SJSA1 (cell line): ENCODE data around the genes PGK2, PKHD1 and GSTA3.

- RAMPAGE, long total RNA = no peak
Measured at GRCh38 chr6:49500877-49501280, 1.2 kb downstream of the GLYATL3 start.

DNA sequence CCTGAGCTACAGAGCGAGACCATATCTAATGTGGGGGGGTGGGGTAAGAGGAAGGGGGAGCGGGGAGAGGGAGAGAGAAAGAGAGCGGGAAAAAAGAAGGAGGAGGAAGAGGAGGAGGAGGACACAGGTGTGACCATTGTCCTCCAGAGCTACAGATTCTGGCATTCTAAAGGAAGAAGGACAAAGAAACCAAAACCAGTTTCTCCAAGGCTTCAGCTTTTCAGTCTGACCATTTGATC lies 542 bp upstream of the C6orf141 start:
- RAMPAGE, long total RNA = no peak

GRCh38 chr6:49786911-49787702 lies at the start of gene PGK2:
Gene PGK2, minus strand, starts transcription at chr6:49787285.
- RAMPAGE, long total RNA = no peak

DNA sequence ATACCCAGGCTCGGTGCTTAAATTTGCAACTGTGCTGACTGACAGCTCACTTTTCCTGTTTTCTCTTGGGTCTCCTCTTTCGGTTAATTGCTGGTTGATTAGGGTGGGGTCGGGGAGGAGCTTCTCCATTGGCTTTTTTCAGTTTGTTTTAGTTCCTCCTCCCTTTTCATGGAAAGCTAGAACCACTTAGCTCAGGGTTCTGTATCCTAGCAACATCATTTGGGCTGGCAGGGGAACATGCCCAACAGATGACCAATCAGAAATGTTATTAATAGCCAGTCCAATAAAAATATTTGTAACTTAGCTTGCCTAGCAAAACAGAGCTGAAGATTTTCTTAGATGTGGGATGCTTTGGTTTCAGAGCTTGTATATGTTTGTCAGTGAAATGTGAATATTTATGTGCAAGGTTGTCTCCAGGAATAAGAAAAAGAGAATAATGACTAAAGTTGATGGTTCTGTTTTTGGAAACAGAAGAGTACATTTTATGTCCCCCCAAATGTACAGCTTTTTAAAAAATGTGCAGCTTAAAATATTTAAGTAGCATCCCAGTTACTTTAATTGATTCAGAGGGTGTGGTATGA lies 11.4 kb downstream of the TFAP2B start:
- RAMPAGE, long total RNA = no peak

DNA sequence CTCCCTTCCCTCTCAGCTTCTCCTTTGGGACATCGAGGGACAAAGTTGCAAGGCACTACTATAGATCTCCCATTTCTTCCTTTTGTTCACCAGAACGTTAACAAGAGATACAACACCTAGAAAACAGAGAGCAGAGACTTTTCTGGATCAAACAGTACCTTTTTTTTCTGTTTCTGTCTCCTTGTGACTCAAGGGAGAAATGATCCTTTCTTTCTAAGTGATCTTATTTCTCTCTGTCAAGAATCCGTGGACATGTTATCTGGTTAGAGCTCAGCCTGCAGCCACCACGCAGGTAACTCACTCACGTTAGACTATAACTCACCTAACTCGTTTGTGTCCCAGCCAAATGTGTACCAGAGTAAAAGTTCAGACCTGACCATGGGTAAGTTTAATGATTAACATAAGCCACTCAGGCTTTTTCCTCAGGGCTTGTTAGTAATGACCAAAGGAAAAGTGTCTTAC lies at the start of gene PKHD1:
TSS of gene PKHD1 (minus strand) at position 338 of the 462 bp plus-strand sequence.
- RAMPAGE, long total RNA = no peak

DNA sequence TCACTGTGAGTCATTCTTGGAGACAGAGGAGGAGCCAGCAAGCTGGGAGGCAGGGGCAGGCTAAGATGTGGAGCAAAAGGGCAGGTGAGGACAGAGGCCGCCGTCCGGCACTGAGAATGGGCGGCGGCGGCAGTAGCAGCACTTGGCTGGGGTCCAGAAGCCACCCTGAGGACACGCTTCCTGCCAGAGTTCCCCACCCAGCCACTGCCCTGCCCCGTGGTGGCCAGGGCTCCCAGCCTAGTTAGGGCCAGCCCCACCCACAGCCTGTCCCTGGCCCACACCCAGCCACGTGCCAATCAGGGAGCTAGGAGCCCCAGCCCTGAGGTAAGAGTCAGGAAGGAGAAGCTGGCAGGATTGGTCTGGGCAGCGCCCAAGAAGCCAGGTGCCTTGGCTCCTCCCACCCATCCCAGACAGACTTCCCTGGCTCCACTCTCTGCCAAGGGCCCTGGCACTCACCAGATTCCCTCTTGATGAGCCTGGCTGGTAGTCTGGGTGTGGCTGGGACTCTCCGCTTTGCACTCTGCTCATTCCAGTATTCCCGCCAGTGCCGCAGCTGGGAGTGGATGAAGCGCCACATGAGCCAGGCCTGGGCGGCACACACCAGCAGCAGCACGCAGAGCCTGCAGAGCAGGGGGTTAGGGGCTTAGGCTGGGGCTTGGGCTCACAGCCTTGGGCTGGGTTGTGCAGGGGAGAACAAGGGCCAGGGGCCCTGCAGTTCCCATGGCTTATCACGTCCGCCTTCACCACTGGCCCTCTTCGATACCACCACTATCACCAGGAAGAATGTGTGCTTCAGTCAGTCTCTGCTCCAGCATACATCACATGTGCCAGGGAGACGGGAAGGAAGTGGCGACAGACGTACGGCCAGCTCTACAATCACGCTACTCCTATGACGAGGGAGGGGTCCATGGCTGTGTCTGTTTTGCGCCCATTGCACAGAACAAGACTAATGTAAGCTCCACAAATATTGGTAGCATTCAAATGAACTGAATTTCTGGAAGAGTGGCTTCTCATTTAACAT lies 72.4 kb downstream of the TRAM2 start:
- RAMPAGE, long total RNA = no peak

- RAMPAGE, long total RNA = no peak
Measured at GRCh38 chr6:52577115-52577782, 389 bp upstream of the TRAM2 start.

DNA sequence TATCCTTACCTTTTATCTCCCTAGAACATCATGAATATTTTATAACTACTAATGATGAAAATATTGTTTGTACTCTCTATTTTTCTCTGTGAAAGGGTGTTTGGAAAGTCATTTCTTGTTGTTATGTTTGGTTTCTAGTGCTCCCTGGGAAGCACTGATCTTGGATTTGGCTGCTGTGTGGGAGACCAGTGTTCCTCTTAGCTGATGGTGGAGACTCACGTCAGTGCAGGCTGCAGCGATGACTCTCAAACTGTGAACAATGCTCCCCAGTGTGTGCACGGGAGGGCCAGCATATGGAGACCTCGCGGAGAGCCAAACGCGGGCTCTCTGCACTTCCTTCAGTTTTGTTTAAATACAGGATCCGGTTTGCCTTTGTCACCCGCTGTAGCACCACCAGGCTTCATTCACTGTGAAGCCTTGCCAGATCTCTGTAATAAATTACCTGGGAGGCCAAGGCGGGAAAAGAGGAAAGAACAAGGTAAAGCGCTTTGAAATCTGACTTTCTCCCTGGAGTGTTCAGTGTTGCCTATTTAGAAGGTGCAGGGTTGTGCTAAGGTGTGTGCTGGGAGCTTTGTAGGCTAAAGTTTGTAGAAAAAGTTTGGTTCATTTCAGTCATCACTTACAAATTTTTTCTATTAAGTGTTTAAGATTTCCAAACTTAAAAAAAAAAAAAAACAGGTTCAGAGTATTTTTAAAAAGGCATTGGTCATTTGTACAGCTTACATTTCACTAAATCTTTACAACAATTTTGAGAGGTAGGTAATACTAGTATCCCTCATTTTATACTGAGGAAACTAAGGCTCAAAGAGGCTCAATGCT lies 30.7 kb upstream of the TMEM14A start:
- RAMPAGE, long total RNA = no peak

GRCh38 chr6:52815167-52815930 lies 11.7 kb upstream of the GSTA1 start:
- RAMPAGE, long total RNA = no peak

DNA sequence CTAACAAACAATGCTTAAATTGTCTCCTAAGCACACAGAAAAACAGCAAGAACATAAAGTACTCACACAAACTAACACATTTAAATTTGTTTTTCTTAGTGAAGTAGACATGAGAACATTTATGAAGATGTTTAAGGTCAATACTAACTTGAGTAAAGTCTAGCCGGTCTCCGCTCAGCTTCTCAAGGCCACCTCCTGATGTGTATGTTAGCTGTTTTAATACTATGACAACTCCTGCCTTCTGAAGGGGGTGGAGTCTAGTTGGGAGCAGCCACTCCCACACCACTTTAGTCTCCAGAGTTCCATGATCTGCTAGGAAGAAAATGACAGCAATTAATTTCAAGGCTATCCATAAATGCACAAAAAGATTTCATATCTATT lies at the start of gene GSTA3:
TSS of gene GSTA3 (minus strand) at position 206 of the 381 bp plus-strand sequence.
- RAMPAGE, long total RNA = no peak

DNA sequence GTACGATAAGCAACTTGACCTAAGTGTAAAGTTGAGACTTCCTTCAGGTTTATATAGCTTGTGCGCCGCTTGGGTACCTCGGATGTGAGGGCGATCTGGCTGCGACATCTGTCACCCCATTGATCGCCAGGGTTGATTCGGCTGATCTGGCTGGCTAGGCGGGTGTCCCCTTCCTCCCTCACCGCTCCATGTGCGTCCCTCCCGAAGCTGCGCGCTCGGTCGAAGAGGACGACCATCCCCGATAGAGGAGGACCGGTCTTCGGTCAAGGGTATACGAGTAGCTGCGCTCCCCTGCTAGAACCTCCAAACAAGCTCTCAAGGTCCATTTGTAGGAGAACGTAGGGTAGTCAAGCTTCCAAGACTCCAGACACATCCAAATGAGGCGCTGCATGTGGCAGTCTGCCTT lies 459 bp upstream of the GSTA4 start:
- RAMPAGE, long total RNA = no peak

DNA sequence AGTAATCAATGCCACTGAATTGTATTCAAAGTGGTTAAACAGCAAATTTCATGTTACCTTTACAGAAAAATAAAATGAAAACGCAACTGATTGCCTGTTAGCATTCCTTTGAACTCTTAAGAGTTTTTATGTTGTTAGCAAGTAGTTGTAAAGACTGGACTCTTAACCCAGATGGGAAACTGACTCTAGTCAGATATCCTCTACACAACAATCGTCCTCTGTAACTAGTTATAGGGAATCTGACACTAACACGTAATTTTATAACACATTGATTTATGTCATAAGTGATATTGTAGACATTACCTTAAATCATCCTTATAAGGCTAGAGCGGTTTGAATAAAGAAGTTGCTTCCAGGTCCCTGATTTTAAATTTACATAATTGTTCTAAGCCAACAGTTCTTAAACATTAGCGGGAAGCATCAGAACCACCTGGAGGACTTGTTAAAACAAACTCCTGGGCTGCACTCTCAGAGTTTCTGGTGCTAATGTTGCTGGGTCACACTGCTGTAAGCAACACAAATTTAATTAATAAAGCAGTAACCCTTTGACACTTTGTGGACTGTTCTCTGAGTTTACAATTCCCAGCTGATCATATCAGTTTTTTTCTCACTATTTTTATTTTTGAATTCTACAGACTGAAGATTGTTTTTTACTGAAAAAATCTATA lies 704 bp upstream of the CILK1 start:
- RAMPAGE, long total RNA = no peak

DNA sequence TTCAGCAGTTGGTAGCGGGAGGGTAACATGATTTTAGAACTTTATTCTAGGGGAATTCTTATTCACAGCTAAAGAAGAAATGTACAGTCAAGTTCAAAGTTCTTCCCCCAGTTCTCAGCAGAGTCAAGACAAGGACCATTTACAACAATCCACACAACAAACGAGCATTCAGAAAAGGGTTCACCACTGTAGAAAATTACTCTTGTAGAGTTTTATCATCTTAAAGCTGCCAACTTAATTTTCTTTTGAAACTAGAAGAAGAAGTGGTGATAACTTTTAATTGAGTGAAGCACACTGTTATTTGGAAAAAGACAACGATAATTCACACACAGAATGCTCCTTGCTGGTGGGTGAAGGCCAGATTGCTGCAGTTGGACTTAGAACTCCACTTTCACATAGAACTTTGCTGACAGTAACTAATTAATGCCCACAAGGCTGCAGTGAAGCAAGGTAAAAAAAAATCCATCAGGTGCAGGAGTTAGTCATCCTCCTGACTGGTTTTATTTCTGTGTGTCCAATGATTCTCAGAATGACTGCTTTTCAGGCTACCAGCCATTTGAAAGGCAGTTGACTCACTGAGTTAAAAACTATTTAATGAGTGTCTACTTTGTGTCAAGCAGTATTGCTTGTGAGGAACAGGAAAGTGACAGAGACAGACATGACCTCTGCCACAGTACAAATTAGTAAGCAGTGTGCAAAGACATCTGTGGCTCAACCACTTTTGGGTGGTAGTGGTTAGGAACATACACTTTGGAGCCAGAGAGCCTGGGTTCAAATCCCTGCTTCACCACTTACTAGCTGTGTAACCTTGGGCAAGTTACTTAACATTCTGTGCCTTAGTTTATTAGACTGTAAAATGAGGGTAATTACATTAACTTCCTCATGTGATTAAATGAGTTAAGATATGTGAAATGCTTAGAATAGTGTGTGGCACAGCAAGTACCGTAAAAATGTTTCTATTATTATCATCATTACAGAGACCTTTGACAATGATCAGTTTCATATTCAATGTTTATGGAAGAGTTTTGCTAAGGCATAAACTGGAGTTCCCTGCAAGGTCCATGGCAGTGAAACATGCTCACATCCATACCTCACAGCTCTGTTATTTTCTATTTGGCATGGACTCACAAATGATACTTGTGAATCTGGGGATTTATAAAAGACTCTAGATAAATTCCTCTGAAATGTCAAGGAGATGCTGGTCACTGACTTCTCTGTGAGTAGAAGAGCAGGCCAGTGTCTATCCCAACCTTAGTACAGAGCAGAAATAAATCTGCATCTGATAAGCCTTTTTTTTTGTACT lies 41.8 kb downstream of the ELOVL5 start:
- RAMPAGE, long total RNA = no peak

GRCh38 chr6:53334406-53334978 lies 14.3 kb downstream of the ELOVL5 start:
- RAMPAGE, long total RNA = no peak

DNA sequence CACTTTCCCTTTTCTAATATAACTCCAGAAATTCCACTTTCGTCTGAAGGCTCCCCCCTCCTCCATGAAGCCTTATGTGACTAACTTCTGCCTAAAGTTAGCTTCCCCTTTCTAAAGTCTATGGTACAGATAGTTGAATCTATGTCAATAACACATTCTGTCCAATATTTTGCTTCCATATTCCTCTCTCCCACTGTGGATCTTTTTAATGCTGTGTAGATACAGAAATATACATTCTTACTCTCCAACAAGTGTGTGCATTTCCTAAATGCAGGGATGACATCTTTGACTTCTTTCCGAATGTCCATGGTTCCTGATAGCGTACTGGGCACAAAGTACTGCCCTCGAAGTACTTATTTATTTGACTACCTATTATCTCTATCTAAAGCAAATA lies 84.7 kb upstream of the ELOVL5 start:
- RAMPAGE, long total RNA = no peak

DNA sequence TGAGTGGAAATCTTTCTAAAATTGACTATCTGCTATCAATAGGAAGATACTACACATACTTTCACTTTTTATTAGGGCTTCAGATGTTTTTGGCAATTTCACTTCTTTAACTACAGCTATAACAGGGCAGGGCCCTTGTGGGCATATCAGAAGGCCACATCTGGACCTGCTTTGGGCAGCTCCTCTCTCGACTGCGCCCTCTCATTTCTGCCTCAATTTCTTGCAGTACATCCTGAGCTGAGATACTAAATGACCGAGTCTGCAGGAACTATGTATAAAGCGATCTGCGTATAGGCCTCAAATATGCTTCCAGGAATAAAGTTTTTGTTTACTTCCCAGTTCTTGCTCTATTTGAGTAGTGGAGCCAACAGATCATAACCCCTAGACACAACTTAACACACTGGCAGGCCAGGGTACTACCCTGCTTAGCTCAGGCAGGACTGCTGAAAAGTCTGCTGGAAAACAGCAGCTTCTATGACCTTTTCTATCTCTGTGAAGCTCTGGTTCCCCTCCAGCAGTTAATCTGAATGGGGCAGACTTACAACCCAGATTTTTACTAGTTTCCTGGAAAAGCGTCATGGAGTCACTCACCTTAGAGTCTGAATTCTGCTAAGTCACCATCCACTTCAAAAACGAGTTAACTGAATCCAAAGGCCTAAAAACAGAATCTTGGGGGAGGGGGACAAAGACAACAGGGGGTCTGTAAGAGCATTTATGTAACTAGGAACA lies 12.6 kb downstream of the GCLC start:
- RAMPAGE, long total RNA = no peak

GRCh38 chr6:53539659-53540117 lies 5.2 kb downstream of the GCLC start:
- RAMPAGE, long total RNA = no peak

DNA sequence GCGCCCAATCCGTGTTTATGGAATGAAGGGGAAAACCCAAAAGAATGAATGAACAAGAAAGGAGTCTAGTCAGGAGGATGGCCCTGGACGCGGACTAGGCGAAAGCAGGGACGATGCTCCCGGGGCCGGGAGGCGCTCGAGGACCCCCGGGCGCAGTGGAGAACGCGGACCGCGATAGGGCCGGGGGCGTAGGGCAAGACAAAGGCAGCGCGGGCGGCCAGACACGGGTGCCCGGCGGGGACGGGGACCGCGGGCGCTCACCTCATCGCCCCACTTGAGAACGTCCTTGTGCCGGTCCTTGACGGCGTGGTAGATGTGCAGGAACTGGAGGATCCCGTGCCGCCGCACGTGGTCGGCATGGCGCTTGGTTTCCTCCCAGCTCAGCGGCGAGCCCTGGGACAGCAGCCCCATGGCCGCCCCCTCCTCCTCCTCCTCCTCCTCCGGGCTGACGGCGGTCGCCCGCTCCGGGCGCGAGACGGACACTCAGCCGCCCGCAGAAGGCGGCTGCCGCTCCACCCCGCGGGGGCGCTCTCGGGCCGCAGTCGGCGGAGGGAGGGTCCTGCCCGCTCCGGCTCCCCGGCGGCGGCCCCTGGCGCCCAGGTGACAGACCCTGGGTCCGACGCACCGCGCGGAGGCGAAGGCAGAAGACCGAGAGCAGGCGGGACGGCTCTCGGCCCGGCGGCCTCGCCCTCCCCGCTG lies 517 bp downstream of the GCLC start:
- RAMPAGE, long total RNA = no peak

DNA sequence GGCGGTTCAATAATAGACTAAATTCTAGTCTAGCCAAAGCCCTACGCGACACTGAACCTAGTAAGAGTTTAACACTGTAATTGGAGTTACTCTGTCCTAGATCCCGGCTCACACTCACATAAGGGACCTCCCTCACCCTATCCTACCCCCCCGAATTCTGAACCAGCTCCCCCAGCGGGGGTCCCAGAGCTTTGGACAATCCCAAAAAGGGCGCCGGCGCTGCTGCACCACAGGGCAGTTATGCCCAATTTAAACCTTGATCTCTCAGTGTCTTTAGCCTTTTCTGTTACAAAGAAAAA lies 2.4 kb upstream of the GCLC start:
- RAMPAGE, long total RNA = no peak

DNA sequence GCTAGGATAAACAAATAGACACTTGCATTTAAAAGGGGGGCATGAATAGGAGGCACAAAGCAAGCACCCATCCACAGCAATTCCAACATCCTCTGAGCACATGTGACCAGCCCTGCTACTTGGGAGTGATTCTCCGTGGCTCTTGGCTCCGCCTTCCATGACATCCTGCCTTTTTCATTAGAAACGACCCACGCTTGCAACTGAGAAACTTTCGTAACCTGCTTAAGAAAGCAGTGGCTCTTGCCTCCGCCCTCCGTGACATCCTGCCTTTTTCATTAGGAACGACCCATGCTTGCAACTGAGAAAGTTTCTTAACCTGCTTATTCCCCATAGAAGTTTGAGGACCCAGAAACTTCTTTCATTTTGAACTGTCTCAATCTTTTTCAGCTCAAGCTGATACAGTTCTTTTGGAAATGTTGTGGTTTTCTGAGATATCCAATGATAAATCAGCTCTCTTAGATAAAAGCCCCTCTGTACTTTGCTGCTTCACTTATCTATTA lies 53.3 kb upstream of the LRRC1 start:
- RAMPAGE, long total RNA = no peak